M059J (cell line): ENCODE data around the genes APOBEC3H and PDGFB.

- RAMPAGE, long total RNA = no peak
Observed at GRCh38 chr22:38203936-38204132, 2.0 kb downstream of the MAFF start.

GRCh38 chr22:38246674-38247335 is 26.0 kb downstream of the TMEM184B start:
- RAMPAGE, long total RNA = no peak

- RAMPAGE, long total RNA = no peak
Observed at GRCh38 chr22:38270544-38271197, 2.1 kb downstream of the TMEM184B start.

DNA sequence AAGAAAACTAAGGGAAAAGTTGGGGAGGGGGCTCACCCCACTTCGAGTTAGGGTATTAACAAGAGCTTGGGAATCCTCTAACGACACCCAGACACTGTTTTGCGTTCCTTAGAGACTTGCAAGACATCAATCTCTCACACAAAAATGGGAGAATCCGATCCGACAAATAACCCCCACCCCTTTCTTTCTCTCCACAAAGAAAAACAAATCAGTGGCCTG is 898 bp downstream of the CSNK1E start:
- RAMPAGE, long total RNA = no peak

DNA sequence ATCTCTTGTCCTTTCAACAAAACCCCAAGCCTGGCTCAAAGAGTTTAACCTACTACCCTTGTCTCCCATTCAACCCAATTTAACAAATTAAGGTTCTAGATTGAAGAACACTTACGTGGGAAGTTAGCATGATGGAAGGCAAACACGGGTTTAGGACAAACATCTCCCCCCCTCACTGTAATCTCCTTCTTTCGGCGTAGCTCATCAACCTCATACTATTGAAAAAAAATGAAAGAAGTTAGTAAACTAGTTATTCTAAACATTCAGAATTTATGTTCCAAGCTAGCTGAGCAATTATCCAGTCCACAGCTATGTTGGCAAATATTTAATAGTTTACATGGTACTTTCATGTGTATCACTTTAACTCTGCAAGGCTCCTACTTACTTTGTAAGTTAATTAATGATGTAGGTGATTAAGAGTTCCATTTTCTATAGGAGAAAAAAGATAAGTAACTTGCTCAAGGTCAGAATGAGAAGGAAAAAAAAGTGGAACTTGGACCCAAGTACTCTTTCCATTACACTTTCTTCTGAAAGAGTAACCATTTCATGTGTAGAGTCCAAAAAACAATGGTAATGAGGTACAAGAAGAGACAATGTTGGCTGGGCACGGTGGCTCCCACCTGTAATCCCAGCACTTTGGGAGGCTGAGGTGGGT is 6.7 kb downstream of the DDX17 start:
- RAMPAGE, long total RNA = no peak

- RAMPAGE, long total RNA = no peak
Observed at GRCh38 chr22:38531874-38532217, 25.7 kb upstream of the DDX17 start.

DNA sequence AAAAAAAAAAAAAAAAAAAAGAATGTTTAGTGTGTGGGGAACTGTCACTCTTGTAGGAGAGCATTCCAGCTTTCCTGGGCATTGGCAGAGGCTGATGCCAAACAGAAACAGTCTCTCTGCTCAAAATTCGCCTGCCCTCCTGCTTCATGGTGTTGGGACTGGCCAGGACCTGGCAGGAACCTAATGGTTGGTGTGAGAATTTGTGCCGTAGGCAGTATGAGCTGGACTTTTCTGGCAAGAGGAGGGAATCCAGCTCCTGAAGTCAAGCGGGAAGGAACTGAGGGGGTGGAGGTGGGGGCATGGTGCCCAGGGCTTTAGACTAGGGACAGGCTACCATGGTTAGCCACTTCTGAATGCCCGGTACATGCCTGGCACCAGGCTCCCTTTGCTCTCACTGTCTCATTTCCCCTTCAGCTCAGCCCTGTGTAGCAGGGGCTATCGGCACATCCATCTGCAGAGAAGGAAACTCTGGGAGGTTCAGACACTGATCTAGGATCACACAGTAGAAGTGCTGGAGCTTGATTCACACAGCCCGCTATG is 6.8 kb upstream of the TOMM22 start:
- RAMPAGE, long total RNA = no peak

DNA sequence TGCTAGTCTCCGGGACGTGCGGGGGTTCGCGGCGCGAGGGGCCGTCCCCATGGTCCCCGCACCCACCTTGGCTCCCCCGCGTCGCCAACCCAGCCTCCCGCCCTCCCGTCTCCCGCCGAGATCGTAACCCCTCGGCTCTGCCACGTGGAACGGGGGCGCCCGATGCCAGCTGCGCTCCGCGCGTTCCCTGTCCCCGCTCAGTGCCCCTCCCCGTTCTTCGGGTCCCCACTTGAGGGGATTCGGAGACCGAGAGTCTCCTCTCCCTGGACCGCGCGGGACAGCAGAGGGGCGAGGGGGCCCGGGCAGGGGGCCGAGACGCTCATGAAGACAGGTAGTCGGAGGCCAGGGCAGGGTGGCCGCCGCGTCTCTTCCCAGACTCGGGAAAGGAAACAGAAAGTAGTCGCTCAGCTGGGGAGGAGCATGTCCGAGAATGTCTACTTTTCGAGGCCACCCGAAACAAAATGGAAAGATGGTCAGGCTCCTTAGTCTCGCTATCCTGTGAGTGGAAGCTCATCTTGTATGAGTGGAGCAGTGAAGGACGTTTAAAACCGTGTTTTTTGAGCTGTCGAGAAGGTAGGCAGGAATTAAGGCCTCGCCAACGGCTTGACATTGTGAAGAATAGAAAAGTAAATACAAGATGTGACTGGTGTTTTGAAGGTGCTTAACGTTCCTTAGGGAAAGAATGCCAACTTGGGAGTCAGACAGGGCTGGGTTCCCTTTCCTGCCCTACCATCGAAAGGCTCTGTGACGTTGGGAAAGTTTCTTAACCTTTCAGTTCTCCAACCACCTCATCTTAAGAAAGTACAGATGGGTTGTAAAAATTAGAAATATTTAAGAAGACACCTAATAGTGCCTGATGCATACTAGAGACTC is 776 bp downstream of the GTPBP1 start:
- RAMPAGE, long total RNA = no peak

DNA sequence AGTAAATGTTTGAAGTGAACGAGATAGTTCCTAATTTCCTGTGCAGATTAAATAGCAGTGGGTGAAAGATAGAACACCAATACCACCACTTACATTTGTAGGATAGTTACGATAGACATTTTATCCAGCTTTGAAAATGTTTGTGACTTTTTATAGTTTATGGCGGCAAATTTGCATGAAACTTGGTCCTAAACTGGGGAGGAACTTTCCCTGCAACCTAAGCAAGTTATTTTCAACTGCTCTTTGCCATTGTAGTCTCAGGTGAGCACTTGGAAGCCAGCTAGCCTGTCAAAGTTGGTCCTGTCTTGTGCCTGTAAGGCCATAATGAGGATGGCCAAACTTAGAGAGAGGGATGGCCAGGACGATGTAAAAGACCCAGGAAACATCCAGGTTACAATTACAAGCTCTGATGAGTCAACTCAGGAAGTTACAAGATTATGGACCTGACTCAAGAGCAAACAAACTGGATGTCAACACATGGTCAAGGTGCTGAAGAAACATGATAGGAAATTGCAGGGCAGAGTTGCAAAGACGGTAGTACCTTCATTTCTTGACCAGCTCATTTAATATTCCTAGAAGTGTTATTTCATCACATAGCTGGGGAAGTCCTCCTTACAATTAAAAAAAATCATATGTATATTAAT is 1.5 kb downstream of the GTPBP1 start:
- RAMPAGE, long total RNA = no peak

GRCh38 chr22:38749666-38750205 is 6.1 kb downstream of the SUN2 start:
- RAMPAGE, long total RNA = no peak

DNA sequence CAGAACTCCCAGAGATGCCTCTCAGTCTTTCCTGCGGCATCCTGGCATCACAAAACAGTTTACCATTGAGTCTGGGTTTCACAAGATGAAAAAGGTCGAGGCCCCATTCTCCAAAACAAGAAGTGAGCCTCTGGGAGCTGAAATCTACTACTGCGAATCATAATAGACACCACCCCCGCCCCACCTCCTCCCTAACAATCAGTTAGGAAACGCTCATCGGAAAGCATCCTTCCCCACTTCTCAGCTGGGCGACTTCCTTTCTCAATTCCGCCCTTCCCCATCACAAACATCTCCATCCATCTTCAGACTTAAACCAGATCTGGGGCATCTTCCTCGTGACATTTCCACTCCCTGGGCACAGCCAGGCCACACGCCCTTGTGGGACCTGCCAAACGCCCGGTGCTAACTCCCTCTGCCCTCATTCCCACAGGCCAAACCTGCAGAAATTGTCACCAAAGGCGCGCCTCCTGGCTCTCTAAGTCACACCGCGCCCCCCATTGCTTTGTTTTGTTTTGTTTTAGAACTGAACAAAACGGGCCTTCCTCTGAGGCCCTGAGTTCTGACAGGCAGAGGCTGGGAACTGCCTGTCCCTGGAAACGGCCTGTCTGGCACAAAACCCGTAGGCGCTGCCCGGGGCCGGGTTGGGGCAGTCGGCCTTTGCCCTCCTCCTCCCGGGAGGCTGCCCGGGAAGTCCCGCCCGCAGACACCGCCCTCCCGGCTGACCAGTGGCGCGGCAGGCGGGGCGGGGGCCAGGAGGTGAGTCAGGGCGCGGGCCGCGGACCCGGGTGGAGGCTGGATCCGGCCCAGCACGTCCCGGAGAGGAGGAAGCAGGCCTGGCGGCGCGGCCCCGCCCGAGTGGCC is 733 bp downstream of the SUN2 start:
- RAMPAGE, long total RNA = no peak

- RAMPAGE, long total RNA = no peak
Observed at GRCh38 chr22:38756699-38757253, 978 bp upstream of the SUN2 start.

DNA sequence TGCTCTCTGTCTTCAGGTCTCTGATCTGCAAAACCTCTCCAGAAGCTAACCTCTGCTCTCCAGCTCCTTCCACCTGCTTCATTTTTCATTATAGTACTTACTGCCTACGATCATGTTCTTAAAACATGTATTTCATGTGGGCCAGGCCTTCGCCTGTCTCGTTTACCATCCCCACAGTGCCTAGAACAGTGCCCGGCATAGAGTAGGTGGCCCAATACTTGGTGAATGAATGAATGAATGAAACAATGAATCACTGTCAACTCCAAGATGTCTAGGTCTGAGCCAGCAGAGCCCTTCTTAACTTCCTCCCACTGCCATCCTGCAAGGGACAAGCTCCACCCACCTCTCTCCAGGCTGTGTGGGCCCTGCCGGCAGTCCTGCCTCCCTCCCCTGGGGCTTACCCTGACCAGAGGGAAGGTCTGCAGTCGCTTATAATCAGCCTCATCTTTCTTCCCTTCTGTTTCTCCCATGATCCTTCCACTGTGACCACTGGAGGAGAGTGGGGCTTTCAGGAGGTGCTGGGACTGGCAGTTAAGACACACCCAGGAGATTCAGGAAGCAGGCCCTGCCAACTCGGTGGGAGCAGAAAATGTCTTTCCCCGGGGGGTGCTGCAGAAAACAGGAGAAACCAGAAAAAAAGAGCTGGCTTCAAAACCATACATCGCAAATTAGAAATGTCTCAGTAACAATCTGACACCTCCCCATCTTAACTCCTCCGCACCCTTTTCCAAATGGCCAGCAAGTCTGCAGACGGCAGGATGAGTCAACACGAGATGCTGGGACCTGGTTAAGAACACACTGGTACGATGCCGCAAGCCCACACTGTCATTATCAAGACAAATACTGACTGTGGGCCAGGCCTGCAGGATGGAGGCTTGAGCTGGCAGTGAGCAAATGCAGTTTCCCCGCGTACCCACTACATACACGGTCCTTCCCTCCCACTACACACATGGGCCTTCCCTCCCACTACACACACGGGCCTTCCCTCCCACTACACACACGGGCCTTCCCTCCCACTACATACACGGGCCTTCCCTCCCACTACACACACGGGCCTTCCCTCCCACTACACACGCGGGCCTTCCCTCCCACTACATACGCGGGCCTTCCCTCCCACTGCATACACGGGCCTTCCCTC is 11.3 kb downstream of the DNAL4 start:
- RAMPAGE, long total RNA = no peak

DNA sequence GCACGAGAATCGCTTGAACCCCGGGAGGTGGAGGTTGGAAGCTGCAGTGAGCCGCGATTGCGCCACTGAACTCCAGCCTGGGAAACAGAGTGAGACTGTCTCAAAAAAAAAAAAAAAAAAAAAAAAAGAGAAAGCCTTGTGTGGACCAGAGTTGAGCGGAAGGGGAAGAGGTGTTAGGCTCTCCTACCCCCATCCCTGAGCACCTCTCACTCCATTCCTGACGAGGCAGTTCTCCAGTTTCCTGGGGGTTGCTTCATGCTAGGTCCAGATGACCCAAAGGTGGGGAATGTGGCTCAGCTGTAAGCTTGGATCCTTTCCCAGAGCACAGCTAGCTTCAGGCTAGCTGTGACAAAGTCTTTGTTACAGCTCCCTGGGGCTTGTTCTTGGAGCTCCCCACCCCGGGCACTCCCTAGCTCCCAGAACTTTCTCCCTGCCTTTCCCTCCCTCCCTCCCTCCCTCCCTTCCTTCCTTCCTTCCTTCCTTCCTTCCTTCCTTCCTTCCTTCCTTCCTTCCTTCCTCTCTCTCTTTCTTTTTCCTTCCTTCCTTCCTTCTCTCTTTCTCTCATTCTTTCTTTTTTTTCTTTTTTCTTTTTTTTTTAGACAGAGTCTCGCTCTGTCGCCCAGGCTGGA is 8.9 kb upstream of the DNAL4 start:
- RAMPAGE, long total RNA = no peak

DNA sequence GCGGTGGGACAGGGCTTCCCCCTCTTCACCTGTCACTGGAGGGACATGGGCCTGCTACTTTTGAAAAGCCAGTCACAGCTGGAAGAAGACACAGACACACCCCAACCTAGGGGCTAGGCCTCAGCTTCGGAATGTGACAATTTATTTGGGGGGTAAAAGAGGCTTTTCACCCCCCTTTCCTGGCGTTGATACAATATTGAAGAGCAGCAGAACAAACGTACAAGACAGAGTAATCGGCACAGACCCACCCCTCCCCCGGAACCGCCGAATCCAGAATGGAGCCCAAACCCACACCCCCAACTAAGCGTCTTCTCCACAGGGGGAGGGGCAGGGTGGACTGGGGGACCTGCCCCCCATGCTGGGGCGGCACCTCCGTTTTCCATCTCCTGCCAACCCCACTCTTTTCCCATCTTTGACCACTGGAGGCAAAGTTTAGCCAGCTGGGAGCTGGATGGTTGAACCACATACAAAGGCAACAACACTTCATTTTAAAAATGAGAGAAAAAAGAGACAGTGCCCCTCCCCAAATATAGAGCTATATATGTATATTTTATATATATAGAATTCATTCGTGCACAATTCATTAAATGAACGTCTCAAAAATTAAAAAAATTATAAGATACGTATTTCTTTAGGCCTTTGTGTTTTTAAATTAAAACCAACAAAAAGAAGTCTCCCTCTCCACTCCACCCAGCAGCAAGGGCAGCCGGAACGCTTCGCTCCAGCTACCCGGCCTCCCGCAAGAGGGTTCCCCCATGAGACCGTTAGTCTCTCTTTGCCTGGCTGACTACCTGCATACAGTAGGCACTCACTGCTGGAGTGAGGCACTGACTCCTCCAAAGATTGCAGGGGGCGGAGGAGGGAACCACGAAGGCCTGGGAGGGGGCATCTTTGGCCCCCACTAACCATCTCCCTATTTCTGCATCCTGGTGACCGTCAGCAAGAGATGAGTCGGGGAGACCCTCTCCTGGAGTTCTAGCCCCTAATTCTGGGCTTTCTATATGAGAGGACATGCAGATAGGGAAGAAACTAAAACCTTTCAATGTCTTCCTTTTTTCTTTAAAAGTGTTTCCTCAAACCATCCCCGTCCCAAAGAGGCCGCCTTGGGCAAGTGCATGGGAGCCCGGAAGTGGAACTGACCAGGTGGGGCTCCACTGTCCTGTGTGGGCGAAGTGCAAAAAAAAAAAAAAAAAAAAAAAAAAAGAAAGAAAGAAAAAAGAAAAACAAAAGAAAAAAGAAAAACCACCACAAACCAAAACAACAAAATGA is 10.2 kb downstream of the CBX6 start:
- RAMPAGE, long total RNA = no peak

DNA sequence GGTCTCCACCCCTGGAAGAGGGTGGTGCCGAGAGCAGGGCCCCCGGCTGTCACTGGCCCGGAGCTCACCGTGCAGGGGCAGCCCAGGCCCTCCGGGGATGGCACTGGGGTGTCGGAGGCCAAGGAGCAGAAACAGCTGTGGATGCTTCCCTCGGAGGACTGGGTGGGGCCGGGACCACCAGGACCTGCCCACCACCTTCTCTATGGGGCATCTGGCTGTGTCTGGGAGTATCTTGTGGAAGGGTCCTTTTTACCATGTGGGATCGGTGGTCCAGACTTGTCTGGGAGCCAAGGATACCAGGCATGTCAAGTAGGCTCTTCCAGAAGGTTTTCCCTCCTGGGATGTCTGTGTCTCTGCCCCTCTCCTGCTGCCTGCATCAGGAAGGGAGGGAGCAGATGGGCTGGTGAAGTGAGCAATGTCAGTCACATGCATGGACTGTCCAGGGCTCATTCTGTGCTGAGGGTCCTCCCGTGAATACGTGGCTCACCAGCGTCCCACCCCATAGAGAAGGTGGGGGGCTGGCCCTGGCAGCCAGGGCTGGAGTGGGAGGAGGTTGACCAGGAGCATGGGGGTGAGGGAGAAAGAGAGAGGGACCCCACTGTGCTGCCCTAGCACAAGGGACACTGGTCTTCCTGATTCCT is 4.1 kb upstream of the APOBEC3A start:
- RAMPAGE, long total RNA = no peak

DNA sequence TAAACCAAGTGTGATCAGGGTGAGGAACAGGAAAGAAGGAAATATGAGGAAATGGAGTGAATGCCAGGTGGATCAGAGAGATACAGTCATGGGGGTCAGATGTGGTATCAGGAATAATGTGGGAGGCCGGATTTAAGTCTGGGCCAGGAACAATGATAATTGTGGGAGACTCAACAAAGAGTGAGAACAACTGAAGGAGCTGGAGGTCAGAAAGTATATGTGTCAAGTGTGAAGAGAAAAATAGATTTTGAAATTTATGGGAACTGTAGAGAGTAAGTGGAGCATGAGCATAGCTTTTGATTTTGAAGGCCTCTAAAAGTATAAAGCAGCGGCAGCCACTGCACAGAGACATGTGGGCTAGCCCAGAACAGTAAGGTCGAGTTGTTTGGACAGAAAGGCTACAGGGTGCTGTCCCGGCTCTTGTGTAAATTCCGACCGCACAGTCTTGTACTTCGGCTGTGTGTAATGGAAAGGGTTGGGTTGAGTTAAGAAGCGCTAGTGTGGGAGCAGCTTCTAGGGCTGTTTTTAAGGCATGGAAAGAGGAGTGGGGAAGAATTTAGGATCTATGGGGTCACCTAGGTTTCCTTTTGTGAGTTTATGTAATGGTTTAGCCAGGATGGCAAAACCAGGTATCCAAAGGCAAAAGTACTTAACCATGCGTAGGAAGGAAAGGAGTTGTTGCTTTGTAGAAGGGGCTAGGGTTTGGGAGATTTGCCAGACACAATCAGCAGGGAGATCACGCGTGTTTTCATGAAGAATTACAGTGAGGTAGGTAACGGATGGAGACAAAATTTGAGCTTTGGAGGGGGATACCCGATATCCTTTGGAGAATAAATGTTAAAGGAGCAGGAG is 10.2 kb upstream of the APOBEC3G start:
- RAMPAGE, long total RNA = no peak

DNA sequence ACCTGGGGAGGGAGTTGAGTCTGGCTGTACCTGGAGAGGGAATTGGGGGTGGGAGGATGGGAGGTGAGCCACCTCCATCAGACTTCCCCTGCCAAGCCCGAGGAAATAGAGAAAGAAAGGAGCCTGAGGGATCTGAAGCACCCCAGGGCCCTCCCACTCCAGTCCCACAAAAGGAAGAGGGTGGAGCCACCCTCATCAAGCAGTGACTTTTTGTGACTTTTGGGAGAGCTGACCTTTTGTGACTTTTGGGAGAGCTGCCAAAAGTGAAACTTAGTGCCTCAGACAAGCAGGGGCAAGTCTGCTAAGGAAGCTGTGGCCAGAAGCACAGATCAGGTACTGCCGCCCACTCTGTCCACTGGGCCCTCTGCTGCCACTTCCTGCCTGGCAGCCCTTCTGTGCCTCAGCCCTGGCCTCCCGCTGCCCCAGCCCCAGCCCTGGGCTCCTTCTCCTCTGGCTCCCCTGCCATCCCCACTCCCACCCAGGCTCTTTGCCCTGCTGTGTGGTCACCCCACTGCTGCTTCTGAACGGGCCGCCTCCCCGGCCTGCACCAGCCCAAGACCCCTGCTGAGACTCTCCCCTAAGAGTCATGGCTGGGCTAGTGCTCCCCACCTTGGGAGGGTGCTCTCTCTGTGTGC is at the start of gene APOBEC3H:
Gene APOBEC3H (plus strand): TSS at position 234 of the 635 bp plus-strand sequence.
- RAMPAGE, long total RNA = no peak

- RAMPAGE, long total RNA = no peak
Observed at GRCh38 chr22:39240558-39241385, 4.0 kb downstream of the PDGFB start.

DNA sequence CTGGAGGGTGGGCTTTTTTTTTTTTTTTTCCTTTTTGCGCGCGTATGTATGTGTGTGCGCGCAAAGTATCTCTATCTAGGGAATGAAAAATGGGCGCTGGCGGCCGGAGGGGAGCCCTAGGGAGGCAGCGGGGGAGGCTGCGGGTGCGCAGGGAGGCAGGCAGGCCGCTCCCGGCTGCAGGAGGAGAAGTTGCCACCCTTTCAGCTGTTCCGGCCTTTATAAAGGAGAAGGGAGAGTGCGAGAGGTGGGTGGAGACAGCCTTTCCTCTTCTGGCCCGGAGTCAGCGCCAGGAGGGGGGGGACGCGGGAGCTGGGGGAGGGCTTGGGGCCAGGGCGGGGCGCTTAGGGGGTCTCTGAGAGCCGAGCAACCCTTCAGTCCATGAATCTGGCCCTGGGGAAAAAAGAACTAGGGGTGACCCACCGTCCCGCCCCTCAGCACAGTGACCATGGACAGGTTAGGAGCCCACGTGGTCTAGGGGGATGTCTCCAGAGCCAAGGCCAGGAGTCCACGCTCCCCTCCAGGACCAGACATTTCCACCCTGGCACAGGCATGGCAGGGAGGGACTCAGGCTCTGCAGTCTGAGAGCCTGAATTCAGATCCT is at the start of gene PDGFB:
Gene PDGFB (minus strand): TSS at position 194 of the 601 bp plus-strand sequence.
- RAMPAGE, long total RNA = no peak